ENCODE measurements around a stretch of chr2.

DNA sequence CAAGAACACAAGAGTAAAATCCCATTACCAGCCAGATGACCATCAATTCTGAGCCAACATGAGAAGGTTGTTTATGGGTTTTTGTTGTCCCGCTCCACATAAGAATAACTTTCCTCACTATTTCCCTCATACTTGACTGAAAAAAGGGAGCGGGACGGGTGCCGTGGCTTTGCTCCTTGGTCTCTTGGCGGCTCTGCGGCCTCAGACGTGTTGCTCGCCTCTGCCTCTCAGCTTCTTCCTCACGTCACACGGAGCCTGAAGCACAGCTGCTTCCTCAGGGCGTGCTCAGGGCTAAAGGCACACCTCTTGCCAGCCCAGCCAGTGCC is 17.9 kb upstream of the ID2 start:
- RRBS, result no CpG with 5 or more reads among the region's 11 CpGs

DNA sequence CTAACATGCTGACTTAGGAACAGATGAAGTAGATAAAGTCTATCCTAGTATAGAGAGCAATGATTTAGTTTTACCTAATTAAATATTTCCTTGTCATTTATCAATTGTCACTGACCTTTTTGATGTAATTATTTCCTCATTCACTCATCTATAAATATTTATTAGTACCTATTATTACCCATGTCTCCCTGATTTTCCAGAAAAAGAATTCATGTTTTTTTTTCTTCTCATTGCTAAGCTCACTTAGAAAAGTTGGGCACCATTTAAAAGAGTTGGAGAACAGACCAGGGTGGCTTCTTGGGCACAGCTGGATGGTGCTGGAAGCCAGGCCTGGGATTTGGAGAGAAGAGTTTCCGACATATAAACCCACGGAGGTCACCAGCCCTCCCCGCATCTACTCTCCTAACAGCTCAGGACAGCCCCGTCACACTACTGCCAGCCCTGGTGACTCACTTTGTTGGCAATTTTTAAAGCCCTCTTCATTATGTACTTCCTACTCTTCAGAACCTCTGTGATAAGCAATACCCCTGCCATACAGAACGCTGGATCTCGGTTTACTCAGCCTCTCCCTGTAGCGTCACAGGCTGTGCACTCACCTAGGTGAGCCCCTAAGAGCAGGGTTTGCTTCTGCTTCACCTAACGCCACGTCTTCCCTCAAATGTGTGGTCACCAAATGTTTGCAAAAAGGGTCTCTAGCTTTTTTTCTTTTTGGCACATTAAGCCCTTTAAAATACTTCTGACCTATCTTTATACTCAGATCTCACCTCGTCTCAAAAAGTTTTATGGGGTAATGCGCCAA is 48.0 kb downstream of the ID2 start:
- RRBS, result no CpG with 5 or more reads among the region's 11 CpGs

GRCh38 chr2:8821151-8821624 is 16.2 kb downstream of the KIDINS220 start:
- RRBS, result no CpG with 5 or more reads among the region's 4 CpGs

GRCh38 chr2:8996764-8997742 is 6.4 kb downstream of the MBOAT2 start:
- RRBS, result no CpG with 5 or more reads among the region's 12 CpGs

DNA sequence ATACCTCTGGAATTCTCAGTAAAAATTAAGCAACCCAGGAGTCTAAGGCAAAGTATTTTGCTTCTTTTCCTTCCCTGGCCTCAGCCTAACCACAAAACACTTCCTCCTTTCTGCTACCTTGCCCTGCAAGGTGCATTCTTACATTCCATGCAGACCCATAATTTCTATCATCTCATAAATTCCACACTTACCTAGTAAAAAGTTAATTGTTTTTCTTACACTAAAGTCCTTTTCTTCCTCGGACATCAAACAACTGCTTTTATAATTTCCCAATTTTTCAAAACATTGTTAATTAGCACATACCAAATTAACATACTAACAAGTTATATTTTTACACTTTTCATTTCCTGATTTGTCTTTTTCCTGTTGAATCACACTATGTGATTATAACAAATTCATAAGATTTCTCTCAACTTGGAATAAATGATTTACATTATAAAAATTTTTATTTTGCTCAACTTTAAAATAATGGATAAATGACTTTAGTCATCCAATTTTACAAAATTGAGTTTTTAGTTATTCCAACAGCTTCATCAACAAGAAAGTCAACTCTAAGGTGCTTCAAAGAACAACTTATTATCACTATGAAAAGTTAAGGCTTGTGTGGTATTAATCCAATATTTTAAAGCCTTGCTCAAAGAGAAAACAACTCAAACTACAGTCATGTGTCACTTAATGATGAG is 3.4 kb downstream of the MBOAT2 start:
- RRBS, result no CpG with 5 or more reads among the region's 1 CpG

- RRBS, result no CpG with 5 or more reads among the region's 8 CpGs
Observed at GRCh38 chr2:9170718-9171326, 35.8 kb upstream of the ASAP2 start.

GRCh38 chr2:9258959-9259306 is 52.3 kb downstream of the ASAP2 start:
- RRBS, result no CpG with 5 or more reads among the region's 8 CpGs

GRCh38 chr2:9315288-9315981 is 107.9 kb downstream of the ITGB1BP1 start:
- RRBS, result no CpG with 5 or more reads among the region's 18 CpGs

GRCh38 chr2:9554737-9555148 is 887 bp downstream of the ADAM17 start:
- RRBS, result no CpG with 5 or more reads among the region's 8 CpGs

DNA sequence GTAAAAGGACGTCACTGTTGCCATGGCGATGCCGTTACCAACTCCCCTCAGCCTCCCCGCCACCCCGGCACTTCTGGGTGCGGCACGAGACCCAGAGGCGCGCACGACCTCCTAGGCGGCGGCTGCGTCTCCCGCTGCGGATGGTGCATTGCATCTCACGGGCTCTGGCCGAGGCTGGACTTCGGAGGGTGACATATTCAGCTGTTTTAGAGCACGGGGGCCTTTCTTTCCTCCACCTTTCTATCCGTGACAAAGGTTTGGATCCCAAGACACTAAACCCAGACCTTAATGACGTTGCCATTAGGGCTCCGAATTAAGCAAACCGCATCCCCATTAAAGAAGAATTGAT is 427 bp upstream of the YWHAQ start:
- RRBS, result 5% methylated on average over 3 of the region's 23 CpGs

- RRBS, result no CpG with 5 or more reads among the region's 4 CpGs
Observed at GRCh38 chr2:9632288-9632567, 1.4 kb upstream of the YWHAQ start.

DNA sequence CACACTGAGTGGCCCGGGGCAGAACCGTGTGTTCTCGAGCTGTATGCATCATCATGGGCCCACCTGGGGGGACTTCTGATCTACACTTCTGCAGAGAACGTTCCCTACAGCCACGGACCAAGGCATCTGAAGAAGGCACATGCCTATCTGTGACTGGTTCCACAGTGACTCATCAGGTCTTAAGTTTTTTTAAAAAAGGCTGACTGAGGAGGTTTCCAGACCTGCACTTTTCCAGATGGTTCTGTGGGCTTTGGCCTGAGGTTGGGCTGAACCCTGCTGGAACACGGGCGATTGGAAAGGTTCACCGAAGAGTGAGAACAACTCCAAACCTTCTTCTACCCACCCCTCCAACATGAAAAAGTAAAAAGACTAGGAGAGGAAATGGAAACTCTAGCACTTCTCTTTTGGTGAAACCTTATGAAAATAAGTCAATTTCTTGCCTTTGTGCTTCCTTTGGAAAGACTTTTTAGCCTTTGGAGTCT is 68.8 kb upstream of the YWHAQ start:
- RRBS, result no CpG with 5 or more reads among the region's 8 CpGs

DNA sequence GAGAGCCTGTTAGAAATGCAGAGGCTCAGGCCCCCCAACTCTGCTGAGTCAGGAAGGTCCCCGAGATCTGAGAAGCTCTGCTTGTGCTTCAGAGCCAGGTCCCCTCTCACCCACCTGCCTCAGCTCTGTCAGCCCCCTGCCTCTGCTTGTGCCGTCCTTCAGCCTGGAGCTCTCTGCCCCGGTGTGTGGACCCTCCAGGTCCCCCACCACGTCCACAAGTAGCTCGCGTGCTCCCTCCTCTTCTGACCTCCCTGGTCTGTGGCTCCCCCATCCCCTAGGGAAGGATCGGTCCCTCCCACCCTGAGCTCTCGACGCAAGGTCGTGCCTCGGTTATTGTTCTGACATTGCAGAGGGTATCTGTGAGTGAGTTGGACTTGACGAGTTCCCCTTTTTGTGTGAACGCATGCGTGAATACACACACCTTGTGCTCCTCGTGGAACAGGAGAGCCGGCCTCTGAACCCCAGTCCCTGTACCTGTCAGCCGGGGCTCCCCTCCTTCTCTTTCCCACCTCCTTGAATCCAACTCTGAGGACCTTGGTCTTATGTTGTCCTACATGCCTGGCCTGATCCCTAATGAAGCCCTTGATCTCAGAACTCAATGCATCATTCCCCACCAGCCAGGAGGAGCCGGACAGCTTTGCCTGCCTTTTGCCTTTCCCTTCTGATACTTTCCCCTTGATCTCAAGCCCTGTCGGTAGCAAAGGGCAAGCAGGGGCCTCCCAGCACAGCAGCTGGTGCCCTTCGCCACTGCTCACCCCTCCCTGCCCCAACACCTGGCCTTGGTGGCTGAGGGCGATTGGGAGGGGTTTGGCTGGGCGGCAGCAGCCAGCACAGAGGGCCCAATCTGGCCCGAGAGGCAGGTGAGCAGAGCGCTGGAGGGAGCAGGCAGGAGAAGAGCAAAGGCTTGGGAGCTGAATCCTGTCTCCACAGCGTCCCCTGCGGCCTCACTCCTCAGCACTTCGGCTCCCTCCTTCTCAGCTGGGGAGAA is 75.3 kb upstream of the TAF1B start:
- RRBS, result no CpG with 5 or more reads among the region's 27 CpGs

DNA sequence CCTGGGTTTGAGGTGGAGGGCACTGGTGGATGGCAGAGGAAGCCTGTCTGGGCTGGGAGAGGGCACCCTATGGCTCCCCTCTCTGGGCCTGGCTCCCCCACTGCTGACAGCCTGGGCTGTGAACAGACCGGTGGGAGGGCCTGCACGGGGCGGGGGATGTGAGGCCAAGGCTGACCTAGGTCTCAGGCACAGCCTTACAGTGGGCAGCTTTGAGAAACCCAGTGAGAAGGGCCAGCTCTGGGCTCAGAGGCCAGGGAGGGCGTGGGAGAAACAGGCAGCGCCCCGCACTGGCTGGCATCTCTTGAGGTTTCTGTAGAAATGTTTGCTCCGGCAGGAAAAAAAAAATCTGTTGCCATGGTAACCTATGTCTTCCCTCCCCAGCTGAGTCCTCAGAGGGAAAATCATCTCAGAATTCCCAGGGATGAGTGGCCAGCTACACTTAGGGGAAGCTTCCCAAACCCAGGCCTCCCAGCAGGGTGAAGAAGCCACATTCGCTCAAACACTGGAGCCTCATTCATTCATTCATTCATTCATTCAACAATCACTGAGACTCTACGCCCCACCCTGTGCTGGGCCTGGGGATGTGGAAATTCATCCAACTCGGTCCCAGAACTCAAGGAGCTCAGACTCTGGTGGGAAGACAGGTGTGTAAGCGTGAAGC is 71.7 kb upstream of the TAF1B start:
- RRBS, result no CpG with 5 or more reads among the region's 11 CpGs

DNA sequence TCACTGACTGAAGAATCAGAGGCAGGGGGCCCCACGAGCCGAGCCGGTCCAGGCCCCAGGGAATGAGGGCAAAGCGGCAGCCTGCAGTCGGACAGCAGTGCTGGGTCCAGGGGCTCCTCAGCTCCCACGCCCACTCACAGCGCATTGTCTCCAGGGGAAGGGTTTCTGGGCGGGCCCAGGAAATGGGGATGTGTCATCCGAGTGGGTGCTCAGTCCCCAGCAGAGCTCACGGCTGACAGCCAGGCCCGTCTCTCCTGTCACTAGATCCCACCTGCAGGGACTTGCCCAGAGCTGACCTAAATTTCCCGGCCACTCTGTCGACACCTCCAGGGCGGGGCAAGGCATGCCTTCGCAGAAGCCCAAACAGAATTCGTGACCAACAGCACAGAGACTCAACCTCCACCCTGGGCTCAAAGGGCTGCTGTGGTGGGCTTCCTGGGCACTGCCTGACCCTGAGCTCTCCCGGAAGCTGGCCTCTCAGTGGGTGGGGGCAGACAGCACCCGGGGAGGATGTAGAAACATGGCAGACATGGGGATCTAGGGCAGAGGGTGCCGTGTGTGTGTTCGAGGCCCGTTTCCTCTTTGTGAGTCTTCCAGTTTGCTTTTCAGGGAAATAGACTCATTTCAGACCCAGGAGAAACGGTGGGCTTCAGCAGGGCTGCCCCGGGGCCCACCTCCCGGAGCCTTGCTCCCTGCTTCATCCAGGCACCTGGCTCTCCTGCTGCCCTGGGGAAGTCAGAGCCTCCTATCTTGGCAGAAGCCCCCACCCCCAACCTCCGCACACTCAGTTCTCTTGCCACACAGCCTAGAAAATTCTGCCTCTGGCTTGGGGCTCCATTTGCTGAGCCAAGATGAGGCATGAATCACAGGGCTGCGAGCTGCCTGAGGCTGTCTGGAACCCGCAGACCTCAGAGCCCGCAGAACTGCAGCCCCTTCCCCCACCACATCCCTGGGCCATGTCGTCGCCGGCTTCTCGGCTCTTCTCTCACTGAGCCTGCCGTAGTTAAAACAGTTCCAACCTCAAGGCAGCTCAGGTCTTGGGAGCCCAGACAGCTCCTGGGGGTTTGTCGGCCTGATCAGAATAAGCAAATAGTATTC is 41.9 kb upstream of the TAF1B start:
- RRBS, result 14% methylated on average over 4 of the region's 34 CpGs

DNA sequence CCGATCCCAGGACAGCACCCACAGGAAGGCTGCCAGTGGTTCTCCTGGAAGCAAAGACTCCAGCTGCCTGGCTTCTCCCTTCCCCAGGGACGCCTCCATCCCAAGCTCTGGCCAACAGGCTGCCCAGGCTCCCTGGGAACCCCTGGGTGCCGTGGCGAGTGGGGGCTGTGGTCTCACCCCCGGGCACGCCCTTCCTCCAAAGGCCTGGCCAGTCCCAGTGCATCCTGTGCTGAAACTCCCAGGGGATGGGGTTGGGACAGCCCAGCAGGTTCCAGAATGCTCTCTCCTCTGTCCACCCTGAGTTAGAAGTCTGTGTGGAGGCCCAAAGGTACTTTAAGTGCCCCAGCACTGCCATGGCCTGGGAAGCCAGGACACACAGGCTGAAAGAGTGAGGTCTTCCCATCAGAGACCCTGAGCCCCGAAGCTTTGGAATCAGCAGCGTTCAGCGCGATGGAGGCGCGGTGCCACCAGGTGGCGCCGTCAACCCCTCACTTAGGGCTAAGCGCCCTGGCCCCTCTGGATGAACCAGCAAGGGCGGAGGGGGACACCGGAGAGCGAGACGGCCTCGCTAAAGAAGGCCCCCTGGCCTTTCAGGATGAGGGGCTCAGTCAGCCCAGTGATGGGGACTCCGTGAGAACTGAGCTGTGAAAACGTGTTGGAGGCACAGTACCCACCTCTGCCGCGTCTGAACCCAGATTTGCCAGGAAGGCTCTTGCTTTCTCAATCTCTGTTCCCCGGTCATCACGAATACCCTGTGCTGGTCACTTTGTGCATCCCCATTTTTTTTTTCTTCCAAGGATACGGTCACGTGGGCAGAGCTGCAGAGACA is 29.5 kb upstream of the TAF1B start:
- RRBS, result no CpG with 5 or more reads among the region's 28 CpGs

DNA sequence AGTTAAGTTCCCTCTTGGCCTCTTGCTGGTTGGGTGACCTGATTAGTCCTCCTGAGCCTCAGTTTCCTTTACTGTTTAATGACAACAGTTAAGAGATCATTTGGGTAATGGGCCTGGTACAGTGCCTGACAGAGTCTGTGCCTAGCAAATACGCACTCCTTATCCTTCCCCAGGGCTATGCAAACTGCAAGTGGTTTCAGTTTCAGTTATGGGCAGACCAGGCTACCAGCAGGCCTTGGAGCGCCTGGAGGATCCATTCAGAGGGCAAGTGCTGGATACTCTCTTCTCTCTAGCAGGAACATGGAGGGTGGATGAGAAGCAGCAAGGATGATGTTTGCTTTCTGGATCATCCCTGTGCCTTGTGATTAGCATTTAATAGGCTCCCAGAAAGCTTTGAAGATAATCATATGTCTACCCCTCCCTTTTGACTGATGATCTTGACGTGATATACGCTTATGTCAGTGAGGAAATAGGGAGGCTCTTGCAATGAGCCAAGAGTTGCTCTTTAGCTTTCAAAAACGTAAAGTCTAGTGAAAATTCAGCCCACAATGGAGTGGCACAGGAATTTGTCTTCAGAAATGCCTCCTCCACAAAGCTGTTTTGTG is 12.4 kb upstream of the TAF1B start:
- RRBS, result no CpG with 5 or more reads among the region's 5 CpGs

DNA sequence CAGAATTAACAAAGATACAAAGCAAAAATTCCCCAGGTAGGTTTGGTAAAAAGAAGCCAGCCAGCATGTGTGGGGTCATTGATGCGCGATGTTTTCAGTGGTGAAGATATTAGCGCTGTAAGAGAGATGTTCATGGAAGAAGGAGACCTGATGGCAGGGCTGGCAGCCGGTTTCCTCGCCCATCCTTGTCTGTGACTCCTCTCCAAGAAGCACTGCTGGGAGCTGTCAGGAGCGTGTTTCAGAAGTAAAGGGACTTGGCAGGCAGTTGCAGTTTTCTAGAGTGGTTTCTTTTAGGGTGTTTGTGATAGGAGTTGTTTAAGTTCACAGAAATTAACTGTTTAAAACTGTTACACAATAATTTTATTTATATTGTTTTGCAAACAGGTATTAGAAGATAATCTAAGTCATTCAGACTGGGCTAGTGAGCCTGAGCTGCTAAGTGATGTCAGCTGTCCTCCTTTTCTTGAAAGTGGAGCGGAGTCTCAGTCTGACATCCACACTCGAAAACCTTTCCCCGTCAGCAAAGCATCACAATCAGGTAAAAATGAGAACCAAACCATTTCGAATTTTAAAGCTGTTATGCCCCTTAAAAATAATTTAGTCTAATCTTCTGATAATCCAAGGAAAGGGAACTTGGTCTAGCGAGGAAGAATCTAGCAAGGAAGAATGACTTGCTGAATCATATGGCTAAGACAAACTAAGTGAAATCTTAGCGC is 24.8 kb downstream of the TAF1B start:
- RRBS, result no CpG with 5 or more reads among the region's 12 CpGs

DNA sequence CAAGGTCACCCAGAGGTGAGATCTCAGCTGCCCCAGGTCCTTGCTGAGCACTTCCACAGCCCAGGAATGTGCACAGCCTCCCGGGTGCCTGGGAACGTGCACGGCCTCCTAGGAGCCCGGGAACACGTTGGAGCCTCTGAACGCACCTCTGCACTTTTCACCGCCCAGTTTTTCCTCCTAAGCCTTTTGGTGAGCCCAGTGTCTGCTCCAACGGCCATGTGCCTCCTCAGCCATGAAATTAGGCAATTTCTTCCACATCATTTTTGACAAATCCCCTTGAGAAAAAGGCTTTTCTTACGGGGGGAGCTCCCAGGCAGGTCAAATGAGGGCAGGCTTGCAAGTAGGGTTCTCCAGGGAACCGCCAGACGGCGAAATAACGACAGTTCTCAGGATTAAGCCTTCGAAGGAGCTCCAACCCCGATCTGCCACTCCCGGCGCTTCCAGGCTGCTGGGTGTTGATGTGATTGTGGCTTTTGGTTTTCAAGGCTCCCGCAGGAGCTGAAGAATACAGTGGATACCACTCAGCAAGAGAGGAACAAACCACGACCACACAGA is 35.0 kb upstream of the KLF11 start:
- RRBS, result 80% methylated on average over 3 of the region's 19 CpGs

DNA sequence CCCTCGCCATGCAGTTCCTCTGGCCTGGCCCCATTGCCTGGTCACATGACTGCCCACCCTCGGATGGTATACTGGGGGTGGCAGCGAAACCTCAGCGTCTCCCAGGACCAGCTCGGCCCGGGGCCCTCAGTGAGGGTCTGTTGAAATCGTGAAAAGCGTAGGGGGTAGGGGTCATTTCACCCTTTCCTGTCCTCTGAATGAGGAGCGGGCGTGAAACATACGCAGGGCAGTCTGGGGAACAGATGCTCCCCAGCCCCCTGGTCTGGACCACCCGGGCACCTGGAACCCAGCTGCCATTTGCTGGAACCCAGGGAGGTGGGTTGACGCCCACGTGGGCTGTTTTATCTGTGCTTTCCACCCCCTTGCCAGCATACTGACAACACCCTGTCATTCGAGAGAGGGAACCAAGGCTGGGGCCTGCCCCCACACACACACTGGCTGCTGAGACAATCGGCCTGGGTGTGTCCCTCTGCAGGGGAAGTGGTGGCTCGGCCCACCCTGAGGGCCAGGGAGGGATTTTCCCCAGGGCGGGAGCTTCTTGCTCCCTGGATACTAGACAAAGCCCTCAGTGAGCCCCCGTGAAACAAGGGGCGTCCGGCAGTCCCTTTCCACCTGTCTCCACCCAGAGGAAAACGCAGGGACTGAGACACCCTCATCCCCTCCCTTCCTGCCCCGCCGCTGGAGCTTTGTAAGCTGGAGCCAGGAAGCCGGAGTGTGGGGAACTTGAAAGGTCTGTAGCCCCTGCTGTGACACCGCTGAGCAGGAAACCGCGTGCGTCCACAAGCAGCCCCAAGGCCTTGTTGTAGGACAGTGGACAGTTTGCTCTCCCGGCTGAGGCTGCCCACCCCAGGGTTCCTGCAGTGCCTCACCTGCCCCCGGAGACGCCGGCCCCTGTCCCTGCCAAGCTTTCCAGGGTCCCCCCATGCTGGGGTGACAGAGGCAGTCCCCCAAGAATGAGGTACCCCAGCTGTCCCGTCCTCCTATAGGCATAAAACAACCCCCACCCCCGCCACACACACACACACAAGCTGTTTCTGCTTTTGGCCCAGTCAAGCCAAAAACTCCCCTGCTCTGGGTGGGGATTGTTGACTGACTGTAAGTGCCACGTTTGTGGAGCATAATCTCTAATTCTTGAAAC is 14.2 kb upstream of the KLF11 start:
- RRBS, result 3% methylated on average over 4 of the region's 36 CpGs

Data from NB4 (cell line).